ENCODE results near the genes VASP and SNRPD2.

GRCh38 chr19:45250613-45250985, 472 bp upstream of the MARK4 start:
- PRO-cap: unidirectional peak, minus-strand start at chr19:45250952
- RAMPAGE, long total RNA: no peak

DNA sequence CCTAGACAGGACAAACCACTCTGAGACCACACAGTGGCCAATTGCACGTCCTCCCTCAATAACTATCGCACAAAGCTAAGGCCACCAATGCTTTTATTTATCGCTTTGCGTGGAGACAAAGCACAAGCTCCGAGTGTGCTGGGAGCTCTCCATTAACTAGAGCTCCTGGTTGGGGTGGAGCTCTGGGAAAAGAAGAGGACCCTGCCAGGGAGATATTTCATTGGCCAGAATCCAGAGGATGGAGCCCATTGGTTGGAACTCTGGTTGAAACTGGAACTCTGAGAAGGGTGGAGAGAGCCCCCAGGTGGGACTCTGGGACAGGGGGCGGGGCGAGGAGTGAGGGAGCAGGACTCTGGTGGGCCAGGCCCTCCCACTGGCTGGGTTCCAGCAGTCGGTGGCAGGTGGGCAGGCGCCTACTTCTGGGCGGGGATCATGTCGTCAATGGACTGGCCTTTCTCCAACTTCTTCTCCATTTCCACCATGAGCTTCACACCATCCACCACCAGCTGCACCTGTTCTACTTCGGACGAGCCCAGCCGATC, 16.3 kb downstream of the CKM start:
- PRO-cap: no peak
- RAMPAGE, long total RNA: no peak

DNA sequence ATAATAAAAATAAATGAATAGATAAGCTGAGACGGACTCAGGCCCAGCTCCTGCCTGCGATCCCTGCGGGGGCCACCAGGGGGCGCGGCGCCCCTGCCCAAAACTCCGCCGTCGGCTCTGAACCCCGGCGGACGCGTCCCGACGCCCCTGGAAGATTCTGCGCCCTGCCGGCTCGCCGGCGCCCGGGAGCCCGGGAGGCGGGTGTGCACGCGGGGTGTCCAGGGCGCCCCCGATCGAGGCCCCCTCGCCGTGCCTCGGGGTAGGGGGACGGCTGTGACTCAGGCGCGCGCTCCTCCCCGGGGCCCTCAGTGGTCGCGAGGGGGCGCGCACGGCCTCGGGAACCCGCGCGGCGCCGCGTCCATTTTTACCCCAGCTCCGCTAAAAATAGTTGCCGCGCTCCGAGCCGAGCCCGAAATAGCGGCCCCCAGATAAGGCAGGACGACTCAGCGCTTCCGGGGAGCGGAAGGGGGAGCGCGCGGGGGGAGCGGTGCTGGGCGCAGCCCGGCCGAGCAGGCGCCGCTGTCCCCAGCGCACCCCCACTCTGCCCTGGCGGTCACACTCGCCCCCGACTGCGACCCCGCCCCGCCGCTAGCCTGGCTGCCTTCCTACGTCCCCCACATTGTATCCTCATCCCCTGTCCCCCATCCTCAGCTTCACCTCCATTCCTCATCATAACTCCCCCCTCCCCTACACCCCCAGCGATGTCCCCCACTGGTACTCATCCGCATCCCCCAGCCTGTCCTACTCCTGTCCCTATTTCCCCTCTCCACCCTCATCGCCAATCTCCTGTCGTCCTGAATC, 16.0 kb upstream of the ERCC1 start:
- PRO-cap: bidirectional peak, plus-strand start at position 458 of the sequence, minus-strand start at position 386 of the sequence
- RAMPAGE, long total RNA: no peak

GRCh38 chr19:45440830-45441298, 17.1 kb upstream of the ERCC1 start:
- PRO-cap: no peak
- RAMPAGE, long total RNA: no peak

GRCh38 chr19:45477640-45478355, 10.0 kb downstream of the FOSB start:
- PRO-cap: no peak
- RAMPAGE, long total RNA: no peak

- PRO-cap: bidirectional peak, plus-strand start at chr19:45507508, minus-strand start at chr19:45507342
- RAMPAGE, long total RNA: start-site peak on the plus strand at chr19:45507479-45507511, 146 and 102 reads in 2 replicates
Observed at GRCh38 chr19:45507092-45508103, at the start of gene VASP. VASP (plus strand) TSS chr19:45507479.

- PRO-cap: no peak
- RAMPAGE, long total RNA: no peak
Observed at GRCh38 chr19:45515734-45516478, 8.6 kb downstream of the VASP start.

GRCh38 chr19:45526730-45527166, 19.5 kb downstream of the VASP start:
- PRO-cap: no peak
- RAMPAGE, long total RNA: no peak

- PRO-cap: unidirectional peak, minus-strand start at chr19:45543985
- RAMPAGE, long total RNA: no peak
Observed at GRCh38 chr19:45543716-45544414, 36.6 kb downstream of the VASP start.

DNA sequence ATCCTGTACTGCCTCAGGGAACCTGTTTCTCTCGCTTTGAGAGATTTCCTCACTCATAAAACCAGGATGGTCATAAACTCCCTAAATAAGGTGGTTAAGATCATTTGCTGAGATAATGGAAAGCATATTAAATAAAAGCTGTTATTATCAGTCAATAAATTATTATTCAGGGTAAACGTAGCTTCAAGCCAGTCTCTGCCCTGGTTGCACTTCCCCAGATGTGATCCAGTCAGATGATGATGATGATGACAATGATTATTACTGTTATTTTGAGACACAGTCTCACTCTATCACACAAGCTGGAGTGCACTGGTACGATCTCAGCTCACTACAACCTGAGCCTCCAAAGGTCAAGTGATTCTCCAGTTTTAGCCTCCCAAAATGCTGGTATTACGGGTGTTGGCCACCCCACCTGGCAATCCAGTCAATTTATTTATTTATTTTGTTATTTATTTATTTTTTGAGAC, 16.8 kb downstream of the OPA3 start:
- PRO-cap: no peak
- RAMPAGE, long total RNA: no peak

DNA sequence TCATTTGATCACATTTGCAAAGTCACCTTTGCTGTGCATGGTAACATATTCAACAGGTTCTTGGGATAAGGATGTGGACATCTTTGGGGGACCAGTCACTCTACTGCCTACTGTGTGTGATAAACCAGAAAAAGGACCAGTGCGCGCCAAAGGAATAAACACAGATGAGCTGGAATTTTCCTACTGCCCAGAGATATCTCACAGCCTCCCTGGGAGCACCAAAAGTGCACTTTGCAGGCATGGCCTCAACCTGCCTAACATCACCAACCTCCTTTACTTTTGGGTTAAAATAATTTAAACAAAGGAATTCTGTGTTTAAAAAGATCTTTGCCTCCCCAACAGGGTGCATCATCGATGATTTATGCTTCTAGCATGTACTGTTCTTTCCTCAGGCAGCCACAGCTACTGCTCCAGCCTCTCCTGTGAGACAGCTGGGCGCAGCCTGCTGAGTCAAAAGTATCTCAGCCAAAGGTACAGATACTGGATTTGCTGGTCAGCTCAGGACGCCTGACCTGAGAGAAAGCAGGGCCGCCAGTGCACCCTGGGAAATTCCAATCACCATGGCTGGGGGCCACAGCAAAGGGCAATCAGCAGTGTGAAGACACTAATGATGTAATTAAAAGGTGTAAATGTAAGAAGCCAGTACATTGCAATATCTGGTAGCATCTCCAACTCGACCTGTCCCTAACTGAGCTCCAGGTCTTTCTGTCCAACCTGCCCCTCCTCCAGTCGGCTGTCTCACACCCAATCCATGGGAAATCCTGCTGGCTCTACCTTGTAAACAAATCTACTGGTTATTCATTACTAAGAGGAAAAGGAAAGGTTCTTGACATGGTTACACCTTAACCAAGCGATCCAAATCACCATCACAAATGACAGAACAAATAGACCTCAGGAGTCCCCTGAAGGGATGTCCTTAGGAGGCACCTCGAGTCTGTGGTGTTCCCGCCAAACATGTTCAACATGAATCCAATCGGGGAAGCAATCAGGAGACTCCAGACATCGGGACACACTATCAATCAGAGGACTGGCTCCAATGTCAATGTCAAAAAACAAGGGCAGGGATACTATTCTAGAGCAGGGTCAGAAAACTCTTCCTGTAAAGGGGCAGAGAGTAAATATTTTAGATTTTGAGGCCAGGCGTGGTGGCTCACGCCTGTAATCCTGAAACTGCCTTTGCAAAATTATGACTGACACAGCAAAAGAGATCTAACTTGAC, 7.4 kb downstream of the OPA3 start:
- PRO-cap: no peak
- RAMPAGE, long total RNA: no peak

DNA sequence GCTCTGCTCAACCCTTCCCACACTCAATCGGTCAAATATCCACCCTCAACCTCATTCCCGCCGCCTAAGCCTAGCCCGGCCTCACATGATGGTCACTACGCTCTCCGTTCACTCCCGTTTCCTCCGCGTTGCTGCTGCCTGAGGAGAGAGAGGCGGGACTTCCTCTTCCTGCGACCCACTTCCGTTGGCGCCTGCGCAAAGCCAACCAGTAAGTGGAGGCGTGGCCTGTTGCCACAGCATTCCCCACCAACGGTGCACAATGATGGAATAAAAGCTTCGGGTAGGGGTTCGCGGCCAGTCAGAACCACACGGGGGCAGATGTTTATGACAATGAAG, at the start of gene SNRPD2:
SNRPD2 (minus strand) TSS at position 152 of the 336 bp plus-strand sequence.
- PRO-cap: bidirectional peak, plus-strand start at position 208 of the sequence, minus-strand start at position 133 of the sequence
- RAMPAGE, long total RNA: start-site peak on the minus strand centred at position 134 of the sequence, 39 bp wide, 1,692 and 2,131 reads in 2 replicates

DNA sequence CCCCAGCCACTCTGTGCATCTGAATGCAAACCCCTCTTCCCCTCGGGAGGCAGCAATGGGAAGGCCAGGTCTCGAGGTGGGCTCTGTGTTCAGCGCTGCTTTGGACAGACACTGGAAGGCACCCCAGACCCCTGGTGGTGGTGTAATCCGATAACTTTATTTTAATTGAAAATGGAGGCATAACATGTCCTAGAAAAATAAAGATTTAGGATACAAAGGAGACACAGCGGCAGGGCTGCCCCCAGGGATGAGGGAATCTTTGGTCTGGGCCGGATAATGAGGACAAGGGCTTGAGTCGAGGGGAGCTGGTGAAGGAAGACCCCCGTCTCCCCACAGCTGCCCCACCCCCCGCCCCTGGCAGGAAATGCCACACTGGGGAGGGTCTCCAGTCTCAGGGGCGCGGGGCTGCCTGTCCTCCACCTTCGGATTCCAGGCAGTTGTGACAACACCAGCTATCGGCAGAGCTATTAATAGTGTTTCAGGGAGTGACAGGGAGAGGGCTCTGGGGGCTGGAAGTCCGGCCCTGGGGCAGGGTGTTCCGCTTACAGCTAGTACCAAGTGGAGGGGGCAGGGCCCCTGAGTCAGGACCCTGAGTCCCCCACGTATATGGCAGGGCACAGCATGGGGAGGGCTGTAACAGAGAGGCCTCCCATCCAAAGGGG, 4.3 kb downstream of the SIX5 start:
- PRO-cap: no peak
- RAMPAGE, long total RNA: no peak

DNA sequence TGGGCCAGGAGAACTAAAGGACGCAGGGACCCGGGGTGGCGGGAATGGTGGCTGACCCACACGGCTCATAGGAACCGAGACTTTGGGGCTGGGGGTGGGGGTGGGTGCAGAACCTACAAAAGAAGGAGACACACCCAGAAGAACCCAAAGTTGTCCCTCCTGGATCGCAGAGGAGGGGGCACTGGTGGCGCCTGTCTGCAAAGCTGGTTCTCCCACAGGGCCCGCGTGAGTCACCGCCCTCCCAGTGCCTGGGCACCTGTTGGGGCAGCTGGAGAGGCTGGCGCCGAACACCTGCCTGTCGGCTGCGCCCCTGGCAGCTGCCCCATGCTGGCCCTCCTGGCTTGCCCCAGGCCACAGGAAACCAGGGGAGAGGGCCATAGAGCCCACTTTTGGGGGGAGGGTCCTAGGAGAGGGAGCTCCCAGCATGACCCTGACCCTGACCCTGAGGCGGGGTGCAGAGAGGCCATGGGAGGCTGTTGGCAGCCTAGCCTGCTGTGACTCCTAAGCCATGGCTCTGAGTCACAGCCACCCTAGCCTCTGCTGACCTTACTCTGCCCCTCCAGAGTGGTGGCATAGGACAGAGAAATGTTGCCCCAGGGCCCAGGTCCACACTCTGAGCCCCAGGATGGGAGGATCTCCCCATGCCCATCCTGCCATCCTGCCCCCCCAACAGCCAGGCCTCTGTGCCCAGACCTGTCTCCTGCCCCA, 692 bp downstream of the DMPK start:
- PRO-cap: no peak
- RAMPAGE, long total RNA: no peak

GRCh38 chr19:45817669-45818640, 2.8 kb upstream of the RSPH6A start:
- PRO-cap: no peak
- RAMPAGE, long total RNA: no peak

- PRO-cap: no peak
- RAMPAGE, long total RNA: no peak
Observed at GRCh38 chr19:45838272-45838888, 23.3 kb upstream of the RSPH6A start.

GRCh38 chr19:45876077-45877226, 9.5 kb downstream of the IRF2BP1 start:
- PRO-cap: no peak
- RAMPAGE, long total RNA: no peak

GRCh38 chr19:45884464-45885562, 1.1 kb downstream of the IRF2BP1 start:
- PRO-cap: no peak
- RAMPAGE, long total RNA: no peak

DNA sequence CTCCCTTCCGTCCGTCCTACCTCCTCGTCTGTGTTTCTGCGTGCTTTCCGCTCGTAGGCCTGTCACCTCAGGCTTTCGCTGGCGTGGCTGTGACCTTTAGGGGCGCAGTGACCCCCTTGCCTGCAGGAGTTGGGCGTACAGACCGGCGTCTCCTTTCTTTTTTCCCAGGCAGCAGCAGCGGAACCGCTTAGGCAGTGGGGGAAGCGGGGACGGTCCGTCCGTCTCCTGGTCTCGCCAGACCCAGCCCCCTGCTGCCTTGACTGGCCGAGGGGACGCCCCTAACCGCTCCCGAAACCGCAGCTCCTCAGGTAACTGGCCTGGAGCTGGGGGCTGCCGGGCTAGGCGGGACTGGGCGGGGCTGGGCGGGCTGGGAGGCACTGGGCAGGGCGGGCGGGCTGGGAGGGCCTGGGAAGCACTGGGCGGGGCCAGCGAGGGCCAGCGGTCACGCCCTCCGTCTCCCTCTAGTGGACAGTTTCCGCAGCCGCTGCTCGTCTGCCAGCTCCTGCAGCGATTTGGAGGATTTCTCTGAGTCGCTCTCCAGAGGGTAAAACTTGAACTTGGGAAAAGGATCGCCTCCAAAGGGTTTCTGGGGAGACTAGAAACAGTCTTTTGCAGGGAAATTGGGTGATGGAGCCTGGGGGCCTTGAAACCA, 6.2 kb downstream of the PGLYRP1 start:
- PRO-cap: no peak
- RAMPAGE, long total RNA: no peak

DNA sequence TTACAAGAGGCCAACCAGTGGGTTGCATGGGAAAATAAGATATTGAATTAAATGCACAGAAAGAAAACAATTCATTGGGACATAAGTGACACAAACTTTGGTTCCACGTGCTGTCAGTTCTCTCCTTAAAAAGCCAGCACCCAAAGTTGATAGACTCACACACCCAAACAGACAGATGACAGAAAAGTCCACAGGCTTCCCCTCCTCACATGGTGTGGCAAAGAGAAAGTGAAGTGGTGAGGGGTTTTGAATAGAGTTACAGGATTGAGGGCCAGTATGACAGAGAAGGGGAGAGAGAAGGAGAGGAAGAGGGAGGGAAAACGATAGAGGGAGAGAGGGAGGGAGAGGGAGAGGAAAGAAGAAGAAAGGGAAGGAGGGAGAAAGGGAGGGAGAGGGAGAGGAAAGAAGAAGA, 7.9 kb upstream of the IGFL3 start:
- PRO-cap: no peak
- RAMPAGE, long total RNA: no peak

All from Karpas-422 (cell line).